Measurements from ENCODE around the genes FAM89A and SPRTN.

- RRBS = no CpG with 5 or more reads among the region's 3 CpGs
Observed at GRCh38 chr1:230112800-230113160, 45.7 kb downstream of the GALNT2 start.

- RRBS = no CpG with 5 or more reads among the region's 5 CpGs
Observed at GRCh38 chr1:230168515-230169303, 101.7 kb downstream of the GALNT2 start.

DNA sequence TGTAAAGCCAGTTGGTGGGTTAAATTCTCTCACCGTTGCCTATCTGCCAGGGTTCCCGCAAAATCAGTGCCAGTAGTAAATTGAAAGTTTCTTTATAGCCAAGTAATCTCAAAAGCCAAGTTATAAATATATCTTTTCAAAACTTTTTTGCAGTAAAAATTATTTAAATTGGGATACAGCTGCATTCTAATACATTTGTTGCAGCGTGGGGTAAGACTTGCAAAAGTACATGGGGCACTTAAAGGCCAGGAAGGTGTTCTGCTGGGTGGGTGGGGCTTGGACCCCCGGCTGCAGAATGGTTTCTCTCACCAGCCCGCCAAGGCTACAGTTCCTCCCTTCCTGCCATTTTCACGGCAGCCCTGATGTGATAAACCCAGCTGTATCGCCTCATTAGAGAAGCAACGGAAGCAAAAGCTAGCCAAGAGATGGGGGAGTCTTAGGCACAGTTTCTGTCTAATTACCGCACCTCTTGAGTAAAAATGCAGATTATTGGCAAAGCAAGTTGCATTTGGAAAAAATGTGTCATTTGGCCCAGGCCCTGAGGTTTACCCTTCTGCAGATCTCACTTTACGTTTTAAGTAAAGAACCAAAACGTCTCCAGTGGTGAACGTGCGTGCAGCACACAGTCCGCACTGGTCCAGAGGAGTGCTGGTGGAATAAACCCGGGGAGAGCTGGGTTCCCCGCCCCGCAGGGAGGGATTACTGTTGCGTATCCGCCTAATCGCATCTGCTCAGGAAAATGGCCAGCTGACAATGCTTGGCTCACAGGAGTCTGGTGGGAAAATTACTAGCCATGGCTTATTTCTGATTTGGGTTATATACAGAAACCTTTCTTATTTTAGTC, 109.8 kb downstream of the GALNT2 start:
- RRBS = no CpG with 5 or more reads among the region's 20 CpGs

GRCh38 chr1:230204611-230205210, 137.7 kb downstream of the GALNT2 start:
- RRBS = no CpG with 5 or more reads among the region's 4 CpGs

DNA sequence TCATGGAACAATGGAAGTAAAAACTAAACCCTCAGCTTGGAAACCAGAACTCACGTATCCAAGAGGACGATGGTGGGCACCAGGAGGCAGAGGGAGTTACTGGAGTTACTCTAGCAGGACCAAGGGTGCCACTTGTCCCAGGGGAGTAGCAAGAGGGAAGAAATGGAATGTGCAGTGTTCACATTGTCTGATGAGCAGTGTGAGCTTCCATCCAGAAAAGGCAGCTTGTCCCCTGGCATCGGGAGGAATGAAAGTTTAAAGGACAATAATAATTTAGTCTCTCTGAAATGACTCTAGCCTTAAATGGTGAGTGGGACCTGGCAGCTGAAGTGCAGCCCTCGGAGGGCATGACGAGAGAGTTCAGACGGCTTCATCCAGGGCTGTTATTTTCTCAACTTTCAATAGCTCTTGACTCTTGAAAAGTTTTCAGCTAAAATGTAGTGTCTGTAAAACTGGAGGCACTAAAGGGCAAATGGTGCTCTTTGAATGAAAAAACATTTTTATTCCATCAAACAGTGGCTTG, 157.1 kb downstream of the GALNT2 start:
- RRBS = no CpG with 5 or more reads among the region's 6 CpGs

- RRBS = no CpG with 5 or more reads among the region's 17 CpGs
Observed at GRCh38 chr1:230242927-230243508, 176.0 kb downstream of the GALNT2 start.

GRCh38 chr1:230268245-230268823, 157.8 kb downstream of the PGBD5 start:
- RRBS = no CpG with 5 or more reads among the region's 20 CpGs

GRCh38 chr1:230299318-230300104, 126.6 kb downstream of the PGBD5 start:
- RRBS = no CpG with 5 or more reads among the region's 13 CpGs

- RRBS = no CpG with 5 or more reads among the region's 19 CpGs
Observed at GRCh38 chr1:230705350-230706097, 8.4 kb downstream of the AGT start.

DNA sequence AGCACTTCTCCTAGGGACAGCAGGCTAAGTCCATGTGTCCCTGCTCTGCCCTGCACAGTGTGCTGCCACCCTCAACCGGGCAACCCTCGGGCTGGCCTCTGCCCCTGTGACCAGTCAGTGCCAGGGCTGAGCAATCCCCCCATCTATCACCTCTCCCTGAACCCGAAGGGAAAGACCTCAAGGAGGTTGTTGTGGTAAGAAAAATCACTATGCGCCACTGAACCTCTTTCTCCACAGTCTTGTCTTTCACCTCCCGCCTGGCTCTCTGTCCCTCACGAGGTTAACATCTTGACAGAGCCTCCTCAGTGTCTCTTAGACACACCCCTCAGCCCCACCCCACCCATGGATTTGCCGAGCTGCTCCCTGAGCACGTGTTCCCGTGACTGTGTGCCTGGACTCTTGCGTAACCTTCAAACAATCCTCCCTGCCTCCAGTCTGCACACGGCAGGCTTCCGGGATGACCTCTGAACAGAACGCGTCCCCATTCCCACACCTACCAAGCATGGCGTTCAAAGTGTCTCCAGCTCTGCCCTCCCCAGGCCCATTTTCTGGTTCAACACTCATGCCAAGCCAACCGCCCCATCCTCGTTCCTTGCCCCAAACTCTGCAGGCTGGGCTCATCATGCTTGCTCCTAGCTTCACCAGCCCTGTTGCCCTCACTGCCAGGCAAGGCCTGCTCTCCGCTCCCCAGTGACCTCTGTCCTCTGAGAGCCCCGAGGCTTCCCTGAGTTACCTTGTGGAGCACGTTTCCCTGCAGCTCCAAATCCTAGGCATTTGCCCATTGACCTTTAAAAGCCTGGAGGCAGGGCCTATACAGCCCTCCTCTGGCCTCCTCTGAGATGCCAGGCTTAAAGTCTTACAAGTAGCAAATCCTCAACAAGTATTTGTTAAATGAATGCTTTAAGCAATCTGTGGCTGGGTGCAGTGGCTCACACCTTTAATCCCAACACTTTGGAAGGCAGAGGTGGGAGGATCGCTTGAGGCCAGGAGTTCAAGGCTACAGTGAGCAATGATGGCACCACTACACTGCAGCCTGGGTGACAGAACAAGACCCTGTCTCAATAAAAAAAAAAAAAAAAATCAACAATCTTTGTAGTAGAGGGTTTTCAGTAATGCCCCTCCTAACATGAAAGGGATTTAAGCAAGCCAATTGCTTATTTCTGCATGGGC, 5.2 kb downstream of the AGT start:
- RRBS = no CpG with 5 or more reads among the region's 21 CpGs

GRCh38 chr1:230711596-230713104, 1.8 kb downstream of the AGT start:
- RRBS = no CpG with 5 or more reads among the region's 31 CpGs

GRCh38 chr1:230899872-230900356, 31.6 kb upstream of the C1orf198 start:
- RRBS = no CpG with 5 or more reads among the region's 6 CpGs

DNA sequence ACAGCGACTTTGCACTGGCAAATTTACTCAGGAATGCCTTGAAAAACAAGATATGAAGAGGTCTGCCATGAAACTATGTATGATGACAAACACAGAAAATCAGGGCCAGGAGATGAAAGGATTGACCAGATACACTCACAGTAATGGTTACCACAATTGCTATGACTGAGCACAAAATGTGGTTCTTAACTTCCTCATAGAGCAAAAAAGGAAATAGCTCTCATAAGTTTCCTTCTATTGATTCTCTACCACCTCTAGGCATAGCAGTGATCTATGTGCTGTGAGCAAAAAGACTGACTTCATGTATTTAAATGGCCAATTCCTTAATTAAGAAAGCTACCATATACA, 5.7 kb downstream of the TTC13 start:
- RRBS = no CpG with 5 or more reads among the region's 1 CpG

DNA sequence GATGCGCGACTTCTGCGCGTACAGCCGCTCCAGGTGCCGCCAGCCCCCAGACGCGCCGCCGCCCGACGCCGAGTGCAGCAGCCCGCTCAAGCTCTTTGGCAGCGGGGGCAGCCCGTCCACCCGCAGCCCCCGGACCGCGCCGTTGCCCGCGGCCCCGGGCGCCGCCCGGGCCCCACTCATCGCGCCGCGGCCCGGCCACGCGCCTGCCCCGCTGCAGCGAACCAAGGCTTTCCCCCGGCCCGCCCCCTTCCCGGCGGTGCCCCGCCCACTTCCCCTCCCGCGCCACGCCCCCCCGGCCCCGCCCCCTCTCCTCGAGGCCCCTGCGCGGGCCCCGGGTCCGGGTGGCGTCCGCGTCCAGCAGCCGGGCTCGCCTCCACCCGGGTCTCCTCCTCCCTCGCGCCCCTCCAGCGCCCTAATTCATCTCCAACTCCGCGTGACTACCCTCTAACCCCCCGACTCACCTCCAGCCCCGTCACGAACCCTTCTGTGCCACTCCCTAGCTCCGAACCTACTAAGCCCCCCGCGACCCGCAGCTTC, at the start of gene FAM89A:
Gene FAM89A (minus strand): TSS at position 223 of the 537 bp plus-strand sequence.
- RRBS = 3% methylated on average over 18 of the region's 69 CpGs

DNA sequence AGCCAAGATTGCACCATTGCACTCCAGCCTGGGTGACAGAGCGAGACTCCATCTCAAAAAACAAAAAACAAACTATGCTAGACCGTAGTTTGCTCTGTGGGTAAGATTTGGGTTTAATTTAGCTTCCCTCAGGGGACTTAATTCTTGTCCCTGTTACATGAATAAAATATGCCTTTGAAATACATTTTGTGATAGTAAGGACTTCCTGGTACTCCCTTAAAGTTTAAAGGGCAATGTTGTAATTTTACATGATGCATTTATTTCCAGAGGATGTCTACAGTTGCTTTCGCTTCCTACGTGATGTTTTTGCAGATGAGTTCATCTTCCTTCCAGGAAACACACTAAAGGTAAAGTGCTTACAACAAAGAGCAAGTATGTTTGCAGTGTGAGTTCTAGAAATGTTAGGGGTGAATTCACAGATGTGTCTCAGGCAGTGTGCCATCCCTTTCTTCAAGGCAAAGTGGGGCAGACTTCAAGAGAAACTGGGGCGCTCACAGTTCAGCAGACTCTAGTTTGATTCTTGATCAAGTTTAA, 31.1 kb downstream of the GNPAT start:
- RRBS = no CpG with 5 or more reads among the region's 5 CpGs

DNA sequence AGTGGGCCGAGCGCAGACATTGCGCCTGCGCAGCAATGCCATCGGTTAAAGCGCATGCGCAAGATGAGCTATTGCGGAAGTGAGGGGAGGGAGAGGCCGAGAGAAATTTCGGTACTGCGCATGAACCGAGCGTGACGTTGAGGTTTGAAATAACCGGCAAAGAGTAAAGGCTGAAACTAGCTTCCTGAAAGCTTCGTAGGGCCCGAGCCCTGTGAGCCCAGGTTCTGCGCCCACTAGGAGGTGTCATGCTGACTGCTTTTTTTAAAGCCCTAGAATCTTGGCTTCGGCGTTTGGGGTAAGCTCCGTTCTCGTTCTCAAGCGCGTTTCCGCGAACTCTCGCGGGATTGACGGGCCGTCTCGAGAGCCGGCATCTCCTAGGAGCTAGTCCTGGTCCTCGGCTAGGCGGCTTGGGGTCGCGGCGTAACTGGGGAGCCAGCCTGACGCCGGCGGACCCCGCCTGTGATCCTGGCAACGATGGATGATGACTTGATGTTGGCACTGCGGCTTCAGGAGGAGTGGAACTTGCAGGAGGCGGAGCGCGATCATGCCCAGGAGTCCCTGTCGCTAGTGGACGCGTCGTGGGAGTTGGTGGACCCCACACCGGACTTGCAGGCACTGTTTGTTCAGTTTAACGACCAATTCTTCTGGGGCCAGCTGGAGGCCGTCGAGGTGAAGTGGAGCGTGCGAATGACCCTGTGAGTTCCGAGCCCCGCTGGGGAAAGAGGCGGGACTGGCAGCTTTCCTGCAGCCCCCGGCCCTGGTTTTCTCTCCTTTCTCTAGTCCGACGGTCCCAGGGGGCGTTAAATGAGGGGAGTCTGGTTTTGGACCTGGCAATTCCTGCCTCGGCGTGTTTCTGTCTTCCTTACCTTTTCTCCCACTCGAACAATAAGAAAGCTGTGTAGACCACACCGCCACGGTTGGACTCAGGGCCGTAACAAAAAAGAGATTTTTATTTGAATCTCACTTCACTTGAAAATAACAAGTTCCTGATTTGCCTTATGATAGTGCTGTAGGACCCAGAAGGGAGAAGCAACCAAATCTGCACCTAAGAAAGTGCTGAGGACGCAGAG, at the start of gene SPRTN:
Gene SPRTN (plus strand): TSS at position 384 of the 1,070 bp plus-strand sequence.
- RRBS = 1% methylated on average over 7 of the region's 70 CpGs

- RRBS = no CpG with 5 or more reads among the region's 6 CpGs
Observed at GRCh38 chr1:231364197-231364876, 26.2 kb downstream of the SPRTN start.

GRCh38 chr1:231365194-231366000, 27.3 kb downstream of the SPRTN start:
- RRBS = no CpG with 5 or more reads among the region's 3 CpGs

GRCh38 chr1:231393578-231394223, 28.4 kb downstream of the EGLN1 start:
- RRBS = no CpG with 5 or more reads among the region's 1 CpG

DNA sequence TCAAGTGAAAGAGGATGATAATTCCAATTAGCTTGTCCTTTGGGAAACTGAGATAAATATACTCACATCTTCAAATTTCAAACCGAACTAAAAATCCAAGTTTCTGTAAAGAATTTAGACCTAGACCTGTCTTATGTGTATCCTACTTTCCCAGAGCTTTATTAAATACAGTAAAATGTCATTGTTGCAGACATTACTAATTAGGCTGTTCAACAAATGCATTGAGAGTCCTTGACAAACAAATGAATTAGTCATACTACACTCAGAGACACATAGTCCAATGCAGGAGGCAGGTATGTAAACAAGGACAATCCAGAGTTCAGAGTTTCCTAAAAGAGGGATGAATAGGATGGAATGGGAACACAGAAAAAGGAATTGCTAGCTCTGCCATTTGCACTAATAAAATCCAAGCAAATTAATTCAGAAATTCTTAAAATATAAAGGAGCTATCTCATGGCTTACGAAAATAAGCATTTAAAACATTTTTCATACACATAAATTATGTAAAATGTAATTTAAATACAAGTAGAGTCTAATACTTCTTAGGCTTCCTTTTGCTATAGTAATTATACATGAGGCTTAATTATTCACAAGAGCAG, 1.6 kb upstream of the EGLN1 start:
- RRBS = no CpG with 5 or more reads among the region's 2 CpGs